Zone of skin (tissue), 1 donor: ENCODE data around the gene ZFP62.

- RRBS, result 86% methylated on average over 1 of the region's 8 CpGs
These were observed 51.9 kb upstream of the TBC1D9B start for GRCh38 chr5:179959597-179959999.

GRCh38 chr5:180085772-180086227, 14.2 kb upstream of the RNF130 start:
- RRBS, result no CpG with 5 or more reads among the region's 7 CpGs

DNA sequence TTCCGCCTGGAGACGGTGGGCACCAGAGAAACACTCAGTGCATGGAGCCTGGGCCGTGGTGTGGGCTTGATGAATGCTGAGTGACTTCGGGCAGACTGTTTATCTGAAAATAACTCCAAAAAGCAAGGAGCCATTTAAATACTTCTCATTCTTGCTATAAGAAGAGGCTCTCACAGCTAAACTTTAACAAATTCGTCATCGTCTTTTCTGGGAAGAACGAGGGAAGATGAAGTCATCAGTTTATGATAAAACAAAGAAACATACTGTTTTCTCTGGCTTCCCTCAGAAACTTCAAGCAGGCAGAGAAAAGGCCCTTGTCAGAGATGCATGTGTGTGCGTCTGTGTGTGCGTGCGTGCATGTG, 35.0 kb downstream of the RASGEF1C start:
- RRBS, result no CpG with 5 or more reads among the region's 10 CpGs

DNA sequence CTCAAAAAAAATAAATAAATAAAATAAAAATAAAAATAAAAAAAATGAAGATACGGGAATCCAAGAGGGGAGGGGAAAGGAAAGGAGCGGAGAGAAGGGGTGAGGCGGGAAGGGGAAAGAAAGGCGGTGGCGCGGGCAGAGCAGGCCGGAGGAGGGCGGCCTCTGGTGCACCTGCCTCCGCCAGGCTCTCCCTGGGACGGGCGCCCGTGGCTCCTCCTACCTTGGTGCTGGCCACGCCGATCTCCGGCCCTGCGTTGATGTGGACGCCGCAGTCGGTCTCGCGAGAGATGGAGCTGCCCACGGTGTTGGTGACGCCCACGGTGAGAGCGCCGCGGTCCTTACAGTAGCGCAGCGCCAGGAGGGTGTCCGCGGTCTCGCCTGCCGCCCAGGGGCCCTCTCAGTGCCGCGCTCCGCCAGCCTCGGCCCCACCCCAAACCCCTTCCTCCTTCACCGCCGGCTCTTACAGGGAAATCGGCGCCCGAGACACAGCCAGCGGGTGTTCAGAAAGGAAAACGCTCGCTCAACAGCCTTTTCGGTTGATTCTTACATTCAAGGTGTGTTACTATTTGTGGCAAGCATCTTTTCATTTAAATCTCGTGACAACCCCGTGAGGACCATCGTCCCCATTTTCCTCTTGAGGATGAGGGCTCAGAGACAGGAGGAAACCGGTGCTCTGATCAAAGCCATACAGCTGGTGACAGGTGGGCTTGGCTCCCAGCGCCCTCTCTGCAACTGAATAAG, 21.9 kb upstream of the MAPK9 start:
- RRBS, result 2% methylated on average over 6 of the region's 51 CpGs

DNA sequence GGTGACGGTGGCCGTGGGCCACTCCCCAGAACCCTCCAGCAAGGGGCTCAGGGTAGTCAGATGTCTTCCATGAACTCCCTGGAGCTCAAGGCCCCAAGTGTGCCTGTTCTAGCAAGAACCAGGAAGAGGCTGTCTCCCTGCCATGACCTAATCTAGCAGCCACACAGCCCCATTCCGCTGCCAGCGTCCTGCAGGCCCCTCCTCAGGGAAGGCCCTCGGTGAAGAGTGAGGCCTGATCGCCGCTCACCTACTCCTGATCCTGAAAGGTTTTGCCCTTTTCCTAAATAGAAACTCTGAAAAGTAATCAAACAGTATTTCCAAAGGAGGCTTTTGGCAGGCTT, 17.1 kb downstream of the MGAT1 start:
- RRBS, result no CpG with 5 or more reads among the region's 7 CpGs

DNA sequence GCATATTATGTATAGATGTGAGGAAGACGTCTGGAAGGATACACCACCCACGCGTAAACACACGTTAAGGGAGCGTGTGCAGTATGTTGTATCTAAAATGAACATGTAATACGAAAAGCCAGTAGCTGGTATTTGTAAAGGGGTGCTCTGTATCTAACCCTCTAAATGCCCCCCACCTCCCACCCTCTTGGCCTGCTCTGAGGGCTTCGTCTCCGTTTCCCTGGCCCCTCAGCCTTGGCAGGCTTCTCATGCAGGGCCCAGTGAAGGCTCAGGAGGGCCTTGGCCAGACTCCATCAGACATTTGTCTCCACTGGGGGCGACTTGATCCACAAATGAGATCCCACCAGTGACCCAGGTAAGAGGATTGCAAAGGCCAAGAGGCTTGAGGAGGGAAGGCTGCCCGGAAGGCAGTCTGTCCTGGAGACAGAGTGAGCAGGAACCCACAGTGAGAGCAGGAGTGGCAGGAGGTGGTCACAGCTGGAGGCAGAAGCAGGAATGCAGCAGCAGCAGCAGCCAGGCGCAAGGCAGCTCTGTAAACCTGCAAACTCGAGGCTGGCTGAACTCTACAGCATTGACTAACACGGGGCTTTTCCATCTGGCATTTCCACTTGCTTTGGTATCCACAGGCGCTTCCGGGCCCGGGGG, 15.0 kb downstream of the MGAT1 start:
- RRBS, result no CpG with 5 or more reads among the region's 16 CpGs

- RRBS, result 2% methylated on average over 36 of the region's 67 CpGs
These were observed at the start of gene ZFP62 for GRCh38 chr5:180861108-180861803. Gene ZFP62, minus strand, starts transcription at chr5:180861276.

GRCh38 chr5:181042148-181043102, 2.4 kb downstream of the BTNL9 start:
- RRBS, result 27% methylated on average over 4 of the region's 25 CpGs

DNA sequence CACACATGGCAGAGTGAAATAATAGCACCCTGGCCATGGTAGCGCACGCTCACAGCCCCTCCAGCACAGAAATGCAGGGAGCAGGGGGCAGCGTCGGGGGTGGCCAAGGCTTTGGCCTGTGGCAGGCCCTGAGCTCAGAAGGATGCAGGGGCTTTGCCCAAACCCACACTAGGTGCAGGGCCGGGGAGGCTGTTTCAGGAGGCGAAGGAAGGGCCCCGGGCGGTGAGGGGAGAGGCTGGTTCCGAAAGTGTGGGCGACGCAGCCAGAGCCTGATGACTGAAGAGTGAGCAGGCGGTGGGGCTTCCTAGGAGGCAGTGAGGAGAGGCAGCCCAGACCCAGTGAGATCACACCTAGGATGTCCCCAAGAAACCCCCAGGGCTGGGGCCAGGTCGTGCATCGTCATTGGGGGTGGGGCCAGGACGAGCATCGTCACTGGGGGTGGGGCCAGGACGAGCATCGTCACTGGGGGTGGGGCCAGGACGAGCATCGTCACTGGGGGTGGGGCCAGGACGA, 13.0 kb downstream of the OR2V2 start:
- RRBS, result no CpG with 5 or more reads among the region's 21 CpGs

GRCh38 chr5:181161106-181161551, 13.7 kb downstream of the OR2V2 start:
- RRBS, result no CpG with 5 or more reads among the region's 19 CpGs

DNA sequence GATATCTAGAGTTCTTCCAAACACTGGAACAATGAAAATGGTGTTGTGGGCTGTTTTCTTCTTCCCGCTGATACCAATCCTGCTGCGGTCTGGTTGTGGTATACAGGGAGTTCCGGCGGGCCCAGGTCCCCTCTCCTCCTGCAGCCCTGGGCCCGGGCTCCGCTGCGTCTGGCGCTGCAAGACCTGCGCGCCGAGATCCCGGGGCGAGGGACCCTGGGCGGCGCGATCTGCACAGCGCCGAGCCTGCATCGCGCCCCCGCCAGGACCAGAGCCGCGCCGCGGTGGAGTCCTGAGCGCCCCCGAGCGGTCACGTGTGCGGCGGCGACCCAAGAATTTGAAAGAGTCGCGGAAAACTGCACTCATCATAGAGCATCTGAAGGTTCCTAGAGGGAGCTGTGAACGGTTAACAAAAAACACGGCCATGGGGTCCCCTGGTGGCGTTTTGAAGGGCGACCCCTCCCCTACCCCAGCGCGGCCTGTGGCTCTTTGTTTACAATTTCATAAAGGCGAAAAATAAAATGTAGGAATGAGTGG, 21.0 kb downstream of the TRIM7 start:
- RRBS, result 2% methylated on average over 10 of the region's 41 CpGs